Skeletal muscle satellite cell (primary cell): ENCODE data around the gene TMEM161B.

GRCh38 chr5:81857269-81857933 is 106.5 kb upstream of the SSBP2 start:
- CAGE, long polyA plus RNA = no peak

GRCh38 chr5:82277247-82277589 is 936 bp downstream of the RPS23 start:
- CAGE, long polyA plus RNA = no peak

DNA sequence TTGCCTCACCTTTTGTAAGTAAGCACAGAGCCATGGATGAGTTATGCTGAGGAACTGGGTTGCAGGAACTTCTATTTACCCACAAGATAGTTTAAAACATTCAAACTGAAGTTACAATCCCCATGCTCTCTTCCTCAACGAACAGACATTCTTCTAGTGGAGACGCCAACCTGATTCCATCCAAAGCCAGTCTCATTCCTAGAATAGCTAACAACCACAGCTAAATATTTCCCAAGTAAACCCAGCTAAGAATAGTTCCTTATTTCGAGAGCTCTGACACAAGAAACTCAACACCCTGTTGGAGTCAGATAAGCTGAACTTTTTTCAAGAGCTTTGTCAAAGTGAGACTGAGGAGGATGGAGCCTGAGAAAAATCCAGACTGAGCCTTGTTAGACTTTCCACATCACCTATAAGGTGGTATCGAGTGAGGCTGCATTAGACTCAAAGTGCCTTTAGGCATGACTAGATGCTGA is 56.7 kb upstream of the RPS23 start:
- CAGE, long polyA plus RNA = no peak

- CAGE, long polyA plus RNA = no peak
These were observed 512 bp downstream of the VCAN start for GRCh38 chr5:83472137-83472374.

DNA sequence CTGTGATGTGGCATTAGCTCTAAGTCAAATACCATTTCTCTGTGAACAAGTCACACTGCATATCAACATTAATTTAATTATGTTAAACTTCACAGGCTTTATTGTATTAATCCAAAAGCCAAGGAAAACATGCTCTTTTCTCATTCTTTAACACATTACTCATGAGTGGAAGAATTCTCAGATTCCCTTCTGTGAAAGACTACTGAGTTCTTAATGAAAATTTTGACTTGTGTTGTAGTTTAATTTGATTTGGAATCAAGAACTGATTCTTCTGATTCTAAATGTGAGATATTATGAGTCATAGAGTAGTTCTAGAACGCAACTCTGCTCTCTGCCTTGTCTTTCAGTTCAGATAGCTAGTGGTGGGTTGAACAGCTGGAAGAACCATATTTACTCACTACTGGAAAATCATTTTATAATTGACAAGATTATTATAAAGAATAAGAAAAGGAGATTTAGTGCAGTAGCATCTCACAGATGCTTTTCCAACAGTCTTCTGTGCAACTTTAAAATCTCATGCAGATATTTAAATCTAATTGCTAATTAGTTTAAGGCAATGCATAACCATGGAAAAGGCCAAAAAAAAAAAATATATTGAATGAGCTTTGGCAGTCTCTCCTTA is 90.7 kb downstream of the VCAN start:
- CAGE, long polyA plus RNA = no peak

- CAGE, long polyA plus RNA = no peak
These were observed 101.2 kb downstream of the HAPLN1 start for GRCh38 chr5:83619369-83619911.

GRCh38 chr5:83799089-83799514 is 78.4 kb upstream of the HAPLN1 start:
- CAGE, long polyA plus RNA = no peak

GRCh38 chr5:84315545-84315829 is 69.2 kb downstream of the EDIL3 start:
- CAGE, long polyA plus RNA = no peak

GRCh38 chr5:85648598-85648833 is 969.2 kb upstream of the COX7C start:
- CAGE, long polyA plus RNA = no peak

- CAGE, long polyA plus RNA = no peak
These were observed 48.2 kb downstream of the COX7C start for GRCh38 chr5:86665926-86666295.

DNA sequence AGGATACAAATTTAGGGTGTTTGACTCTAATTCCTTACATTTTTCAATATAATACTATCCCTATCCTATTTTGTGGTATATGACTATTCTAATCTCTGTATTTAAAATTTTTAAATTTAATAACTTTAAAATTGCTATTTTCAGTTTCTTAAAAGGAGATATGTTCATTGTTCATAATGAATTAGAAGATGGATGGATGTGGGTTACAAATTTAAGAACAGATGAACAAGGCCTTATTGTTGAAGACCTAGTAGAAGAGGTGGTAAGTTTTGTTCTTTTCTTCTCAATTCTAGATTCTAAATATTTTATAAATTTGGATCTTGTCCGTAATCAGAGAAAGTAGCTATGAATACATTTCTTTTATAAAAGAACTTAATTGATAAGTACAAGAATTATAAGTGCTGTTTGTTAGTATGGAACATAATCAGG is 70.2 kb downstream of the RASA1 start:
- CAGE, long polyA plus RNA = no peak

- CAGE, long polyA plus RNA = no peak
These were observed 60.0 kb downstream of the CCNH start for GRCh38 chr5:87352566-87353363.

DNA sequence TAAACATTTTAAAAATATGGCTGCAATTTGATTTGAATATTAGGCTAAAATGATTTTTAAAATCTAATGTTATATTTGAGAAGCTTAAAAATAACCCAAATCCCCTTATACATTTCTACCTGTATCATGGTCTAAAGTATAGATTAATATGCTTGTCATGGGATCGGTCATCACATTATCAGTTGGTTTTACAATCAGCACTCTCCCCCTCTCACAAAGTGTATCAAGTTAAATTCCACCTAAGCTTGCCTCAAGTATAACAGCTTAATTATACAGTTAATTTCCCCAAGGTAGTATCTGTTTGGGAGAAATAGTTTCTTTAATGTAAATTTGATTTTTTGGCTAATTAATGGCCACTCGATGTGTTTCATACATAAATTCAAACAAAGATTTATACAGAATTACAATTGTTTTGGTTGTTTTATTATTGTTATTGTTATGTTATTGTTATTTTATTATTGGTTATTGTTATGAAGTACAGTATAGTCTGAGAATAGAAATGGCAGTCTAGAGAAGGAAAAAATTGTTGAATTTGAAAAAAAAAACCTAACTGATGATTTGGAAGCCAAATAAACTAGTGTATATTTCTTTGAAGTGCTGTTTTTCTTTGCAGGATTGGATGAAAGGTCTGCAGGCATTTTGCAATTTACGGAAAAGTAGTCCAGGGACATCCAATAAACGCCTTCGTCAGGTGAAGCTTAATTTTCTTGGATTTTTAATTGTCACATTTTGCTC is 41.1 kb downstream of the CCNH start:
- CAGE, long polyA plus RNA = no peak

DNA sequence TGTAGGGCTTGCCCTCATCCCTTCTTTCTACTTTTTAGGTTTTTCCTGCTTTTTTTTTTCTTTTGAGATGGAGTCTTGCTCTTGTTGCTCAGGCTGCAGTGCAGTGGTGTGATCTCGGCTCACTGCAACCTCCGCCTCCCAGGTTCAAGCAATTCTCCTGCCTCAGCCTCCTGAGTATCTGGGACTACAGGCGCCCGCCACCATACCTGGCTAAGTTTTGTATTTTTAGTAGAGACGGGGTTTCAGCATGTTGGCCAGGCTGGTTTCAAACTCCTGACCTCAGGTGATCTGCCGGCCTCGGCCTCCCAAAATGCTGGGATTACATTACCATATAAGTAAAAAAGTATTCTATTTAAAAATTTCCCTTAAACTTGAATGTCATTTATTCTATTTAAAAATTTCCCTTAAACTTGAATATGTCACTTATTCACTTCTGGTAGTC is 37.5 kb downstream of the CCNH start:
- CAGE, long polyA plus RNA = no peak

- CAGE, long polyA plus RNA = no peak
These were observed 28.8 kb downstream of the CCNH start for GRCh38 chr5:87383683-87384602.

- CAGE, long polyA plus RNA = no peak
These were observed 262.0 kb upstream of the CCNH start for GRCh38 chr5:87674748-87675074.

- CAGE, long polyA plus RNA = no peak
These were observed 95.8 kb downstream of the TMEM161B start for GRCh38 chr5:88172722-88173305.

- CAGE, long polyA plus RNA = no peak
These were observed 64.2 kb downstream of the TMEM161B start for GRCh38 chr5:88204330-88204878.

DNA sequence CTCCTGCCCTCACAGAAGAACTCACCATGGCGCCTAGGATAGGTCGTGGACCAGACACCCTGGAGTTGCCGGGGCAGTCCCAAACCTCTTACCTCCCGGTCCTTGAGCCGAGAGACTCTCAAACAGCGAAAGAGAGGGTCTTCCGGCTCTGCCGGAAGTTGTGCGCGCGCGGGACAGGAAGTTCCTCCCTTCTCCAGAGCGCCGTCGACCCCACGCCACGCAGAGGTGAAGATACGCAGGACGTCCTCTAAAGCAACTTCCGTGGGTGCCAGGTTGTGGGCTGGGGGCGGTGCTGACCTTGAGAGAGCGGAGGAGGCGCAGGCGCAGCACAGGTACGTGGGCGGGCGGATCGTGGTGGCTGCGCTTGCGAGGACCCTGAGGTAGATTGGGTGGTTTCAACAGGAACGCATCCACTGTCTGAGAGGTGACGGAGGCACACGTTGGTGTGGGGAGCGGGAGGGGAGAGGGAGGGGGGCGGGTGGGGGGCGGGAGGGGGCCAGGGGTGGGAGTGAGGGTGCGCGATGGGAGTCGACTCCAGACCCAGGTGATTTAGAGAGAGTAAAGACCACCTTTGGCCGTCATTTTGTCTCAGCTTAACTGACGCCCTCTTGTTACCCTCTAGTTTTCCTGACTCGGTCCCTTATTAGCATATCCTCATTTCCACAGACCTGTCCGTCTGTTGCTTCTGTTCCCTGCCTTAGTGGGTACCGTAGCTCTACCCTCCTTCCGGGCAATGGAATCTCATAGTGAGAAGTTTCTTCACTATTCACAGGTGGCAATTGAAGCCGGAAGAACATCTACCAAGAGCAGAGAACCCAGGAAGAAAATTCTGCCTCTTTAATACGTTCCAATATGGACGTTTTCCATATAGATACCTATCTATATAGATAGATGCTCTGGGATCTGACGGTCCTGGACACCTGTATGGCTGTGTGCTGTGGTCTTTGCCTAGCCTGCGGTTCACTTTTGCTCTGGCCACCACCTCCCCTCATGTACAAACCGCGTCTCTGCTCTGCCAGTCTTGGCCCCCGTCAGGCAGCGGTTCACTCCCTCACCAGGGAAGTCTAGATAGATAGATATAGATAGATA is at the start of gene TMEM161B:
TMEM161B (minus strand) TSS at position 150 of the 1,089 bp plus-strand sequence.
- CAGE, long polyA plus RNA = start-site peak on the plus strand centred at position 253 of the sequence, 67 bp wide, 27 and 45 reads in 2 replicates

- CAGE, long polyA plus RNA = no peak
These were observed 234.4 kb upstream of the TMEM161B start for GRCh38 chr5:88503083-88503396.